Transverse colon (tissue), 4 donors: ENCODE measurements around a stretch of chrX.

DNA sequence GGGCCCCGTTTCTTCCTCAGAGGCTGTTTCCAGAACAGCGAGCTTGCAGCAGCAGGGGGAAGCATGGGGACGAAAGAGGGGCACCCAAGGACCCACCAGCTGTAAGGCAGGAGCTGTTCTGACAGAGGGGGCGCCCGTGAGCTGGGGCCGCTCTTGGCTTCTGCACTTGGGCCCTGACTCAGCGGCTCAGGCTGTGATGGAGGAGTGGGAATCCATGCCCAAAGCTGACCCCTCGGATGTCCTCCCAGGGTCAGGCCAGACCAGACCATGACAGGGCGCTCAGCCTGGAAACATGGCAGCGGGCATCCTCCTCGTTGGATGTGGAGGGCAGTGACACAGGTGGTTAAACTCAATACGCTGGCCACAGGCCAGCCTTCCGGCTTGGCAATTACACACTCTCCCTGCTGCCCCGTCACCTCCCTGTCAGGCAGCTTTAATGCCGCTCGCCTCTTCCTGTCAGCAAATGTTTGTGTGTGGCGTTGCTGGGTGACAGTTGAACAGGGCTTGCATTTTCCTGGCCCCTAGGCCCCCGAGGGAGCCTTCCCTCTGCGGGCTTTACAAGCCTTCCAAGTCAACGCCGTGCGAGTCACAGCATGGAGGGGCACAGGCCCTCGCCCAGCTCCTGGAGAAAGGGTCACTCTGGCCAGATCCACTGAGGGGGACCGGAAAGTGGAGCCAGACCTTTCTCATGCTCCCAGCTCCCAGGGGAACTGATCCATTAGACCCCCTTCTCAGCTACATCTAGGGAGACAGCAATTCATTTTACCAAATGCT lies 620.1 kb downstream of the BCOR start:
- PRO-cap, result no peak
- RAMPAGE, long total RNA, 4 experiments, result no peak in any of the 4 experiments

- PRO-cap, result no peak
- RAMPAGE, long total RNA, 4 experiments, result no peak in any of the 4 experiments
Observed at GRCh38 chrX:39687660-39688066, 410.1 kb downstream of the BCOR start.

DNA sequence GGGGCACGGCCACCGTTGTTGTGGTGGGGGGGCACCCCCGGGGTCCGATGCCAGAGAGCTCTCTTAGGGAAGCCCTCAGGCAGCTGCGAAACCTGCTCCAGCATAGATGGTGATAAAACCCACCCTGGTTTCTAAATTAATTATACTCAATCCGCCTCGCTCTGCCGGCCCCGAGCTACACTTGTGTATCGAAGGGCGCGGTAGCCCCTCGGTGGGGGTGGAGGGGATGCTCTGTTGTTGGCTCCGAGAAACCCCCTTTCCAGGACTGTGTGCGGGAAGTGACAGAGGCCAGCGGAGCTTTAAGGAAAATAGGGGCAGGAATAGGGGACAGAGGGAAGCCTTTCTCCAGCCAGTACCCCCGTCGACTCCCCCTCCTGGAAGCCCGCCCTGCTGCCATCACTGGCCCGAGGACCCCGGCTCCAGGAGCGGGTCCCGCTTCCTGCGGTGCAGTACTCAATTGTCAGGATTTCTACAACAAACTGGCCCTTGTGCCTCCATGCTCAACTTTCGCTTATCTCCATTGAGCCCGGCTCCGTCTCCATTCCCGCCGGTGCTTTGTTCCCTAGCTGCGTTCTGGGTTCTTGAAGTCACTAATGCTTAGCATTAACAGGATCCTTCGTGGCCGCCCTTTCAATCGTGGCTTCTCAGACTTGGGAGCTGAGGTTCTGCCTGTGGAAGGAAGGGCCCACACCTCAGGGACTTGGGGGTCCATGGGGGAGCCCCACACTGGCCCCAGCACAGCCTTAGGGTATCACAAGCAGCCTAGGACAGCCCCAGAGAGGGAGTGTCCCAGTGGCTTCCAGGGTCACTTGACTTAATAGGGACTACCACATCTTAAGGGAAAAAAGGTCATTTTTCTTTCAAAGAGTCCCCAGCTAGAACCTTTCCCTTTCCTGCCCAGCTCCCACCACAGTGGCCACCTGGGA lies 408.1 kb downstream of the BCOR start:
- PRO-cap, result no peak
- RAMPAGE, long total RNA, 4 experiments, result no peak in any of the 4 experiments

DNA sequence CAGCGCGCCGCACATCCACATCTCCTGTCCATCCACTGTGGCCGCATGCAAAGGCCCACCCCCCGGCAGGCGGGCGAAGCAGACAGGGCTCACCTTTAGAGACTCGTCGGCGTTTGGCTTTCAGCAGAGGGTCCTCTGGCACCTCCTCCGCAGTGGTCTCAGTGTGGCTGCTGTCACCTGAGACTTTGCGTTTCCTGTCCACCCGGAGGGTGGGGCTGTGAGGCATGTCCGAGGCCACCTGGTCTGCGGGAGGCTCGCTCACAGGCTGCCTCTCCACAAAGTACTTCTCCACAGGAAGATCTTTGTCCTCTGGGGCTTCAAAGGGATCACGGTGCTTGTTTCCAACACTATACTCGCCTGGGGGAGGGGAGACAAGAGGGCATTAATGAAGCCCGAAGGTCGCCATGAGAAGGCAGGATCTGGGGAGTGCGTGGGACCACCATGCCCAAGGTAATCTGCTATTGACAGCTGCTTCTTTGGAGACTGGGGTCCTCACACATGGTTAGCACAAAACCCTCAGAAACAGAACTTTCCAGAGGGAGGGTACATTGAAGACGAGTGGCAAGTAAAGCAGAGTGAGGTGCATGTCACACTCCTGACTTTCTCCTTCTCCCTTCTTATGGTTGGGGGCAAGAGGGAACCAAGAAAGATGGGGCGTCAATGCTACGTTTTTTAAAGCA lies 33.4 kb downstream of the BCOR start:
- PRO-cap, result no peak
- RAMPAGE, long total RNA, 4 experiments, result start-site peak on the minus strand in 2 of 4 experiments, centred at positions 252 to 259 of the sequence, 5 to 9 reads per replicate

GRCh38 chrX:40095589-40095905 lies 2.2 kb downstream of the BCOR start:
- PRO-cap, result no peak
- RAMPAGE, long total RNA, 4 experiments, result no peak in any of the 4 experiments

DNA sequence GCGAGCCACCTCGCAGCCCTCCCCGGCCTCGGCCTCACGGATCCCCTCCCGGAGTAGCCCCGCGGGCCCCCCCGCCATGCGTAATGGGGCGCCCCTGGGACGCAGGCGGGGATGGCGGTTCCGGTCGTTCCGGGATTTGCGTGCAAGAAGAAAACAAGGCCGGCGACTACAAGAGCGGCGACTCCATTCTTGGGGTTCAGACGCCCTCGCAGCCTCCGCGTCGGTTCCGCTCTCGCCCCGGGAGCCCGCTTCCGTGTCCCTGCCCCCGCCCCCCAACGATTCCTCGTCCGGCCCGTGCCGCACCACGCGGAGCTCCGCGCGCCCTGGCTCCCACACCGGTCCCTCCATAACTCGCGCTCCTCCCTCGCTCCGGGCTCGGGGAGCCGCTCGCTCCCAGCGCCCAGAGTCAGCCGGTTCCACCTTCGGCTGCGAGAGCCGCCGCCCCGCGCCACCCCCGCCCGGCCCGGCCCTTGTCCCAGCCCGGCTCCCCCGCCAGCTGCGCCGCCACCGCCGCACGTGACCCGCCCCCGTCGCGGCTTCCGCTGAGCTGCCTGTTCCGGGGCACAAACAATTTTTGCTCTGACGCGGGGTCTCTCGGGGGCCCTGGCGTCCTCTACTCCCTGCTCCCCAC lies 78.7 kb upstream of the BCOR start:
- PRO-cap, result bidirectional peak, plus-strand start at position 278 of the sequence, minus-strand start at position 228 of the sequence; bidirectional peak, plus-strand start outside the sequence, minus-strand start at position 408 of the sequence
- RAMPAGE, long total RNA, 4 experiments, result no peak in any of the 4 experiments

DNA sequence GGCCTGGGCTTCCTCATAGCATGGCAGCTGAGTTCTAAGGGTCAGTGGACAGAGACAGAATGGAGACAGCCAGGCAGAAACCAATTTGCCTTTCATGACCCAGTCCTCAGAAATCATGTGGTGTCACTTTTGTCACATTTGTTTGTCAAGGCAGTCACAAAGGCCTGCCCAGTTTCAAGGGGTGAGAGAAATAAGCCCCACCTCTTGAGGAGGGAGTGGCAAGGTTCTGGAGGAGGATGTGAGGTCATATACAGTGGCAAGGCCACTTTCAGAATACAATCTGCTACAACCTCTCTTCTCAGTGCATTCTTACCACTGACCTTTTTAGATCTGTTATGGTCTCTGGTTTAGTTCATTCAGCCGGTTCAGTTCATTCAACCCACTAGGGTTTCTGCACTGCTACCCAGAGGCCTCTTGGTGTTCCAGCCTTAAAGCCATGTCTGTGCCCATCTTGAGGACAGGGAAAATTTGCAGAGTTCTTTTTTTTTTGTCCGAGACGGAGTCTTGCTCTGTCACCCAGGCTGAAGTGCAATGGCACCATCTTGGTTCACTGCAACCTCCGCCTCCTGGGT lies 103.8 kb upstream of the BCOR start:
- PRO-cap, result no peak
- RAMPAGE, long total RNA, 4 experiments, result no peak in any of the 4 experiments

DNA sequence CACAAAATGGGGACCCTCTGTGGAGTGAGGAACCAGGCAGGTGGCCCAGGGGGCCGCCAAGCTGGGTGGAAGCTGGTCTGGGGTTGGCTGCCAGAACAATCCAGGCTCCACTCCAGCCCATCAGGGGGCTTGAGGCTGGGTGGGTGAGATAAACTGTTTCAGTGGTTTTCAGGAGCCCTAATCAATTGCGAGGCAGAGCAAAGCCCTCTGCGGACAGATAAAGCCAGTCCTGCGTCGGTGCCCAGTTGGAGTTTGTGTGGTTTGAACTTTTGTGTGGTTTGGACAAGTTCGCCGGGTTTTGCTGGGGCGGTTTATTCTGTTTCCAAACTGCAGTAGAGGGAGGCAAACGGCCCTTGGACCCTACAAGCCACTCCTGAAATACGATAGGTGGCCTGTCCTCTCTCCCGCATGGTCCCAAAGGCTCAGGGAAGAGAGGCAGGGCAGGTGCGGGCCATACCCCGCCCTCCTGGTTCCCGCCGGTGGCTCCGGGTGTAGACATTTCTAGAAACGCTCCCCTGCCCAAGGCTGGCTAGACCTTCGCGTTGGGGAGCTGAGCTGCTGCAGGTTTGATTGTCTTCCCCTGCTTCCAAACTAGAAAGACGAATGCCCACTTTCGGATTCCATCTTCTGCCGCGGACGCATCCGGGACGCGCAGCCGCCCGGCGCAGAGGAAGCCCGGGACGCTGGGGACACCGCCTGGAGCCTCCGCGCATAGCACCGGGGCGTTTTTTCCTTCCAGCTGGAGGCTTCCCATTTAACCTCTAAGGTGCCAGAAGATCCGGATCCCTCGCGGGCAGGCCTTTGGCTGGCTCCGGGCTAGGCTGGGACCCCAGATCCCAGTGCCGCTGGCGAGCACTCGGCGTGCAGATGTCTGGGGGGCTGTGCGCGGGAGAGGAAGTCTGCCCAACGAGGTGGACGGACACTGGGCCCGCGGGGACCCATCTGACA lies 169.0 kb upstream of the BCOR start:
- PRO-cap, result no peak
- RAMPAGE, long total RNA, 4 experiments, result no peak in any of the 4 experiments

DNA sequence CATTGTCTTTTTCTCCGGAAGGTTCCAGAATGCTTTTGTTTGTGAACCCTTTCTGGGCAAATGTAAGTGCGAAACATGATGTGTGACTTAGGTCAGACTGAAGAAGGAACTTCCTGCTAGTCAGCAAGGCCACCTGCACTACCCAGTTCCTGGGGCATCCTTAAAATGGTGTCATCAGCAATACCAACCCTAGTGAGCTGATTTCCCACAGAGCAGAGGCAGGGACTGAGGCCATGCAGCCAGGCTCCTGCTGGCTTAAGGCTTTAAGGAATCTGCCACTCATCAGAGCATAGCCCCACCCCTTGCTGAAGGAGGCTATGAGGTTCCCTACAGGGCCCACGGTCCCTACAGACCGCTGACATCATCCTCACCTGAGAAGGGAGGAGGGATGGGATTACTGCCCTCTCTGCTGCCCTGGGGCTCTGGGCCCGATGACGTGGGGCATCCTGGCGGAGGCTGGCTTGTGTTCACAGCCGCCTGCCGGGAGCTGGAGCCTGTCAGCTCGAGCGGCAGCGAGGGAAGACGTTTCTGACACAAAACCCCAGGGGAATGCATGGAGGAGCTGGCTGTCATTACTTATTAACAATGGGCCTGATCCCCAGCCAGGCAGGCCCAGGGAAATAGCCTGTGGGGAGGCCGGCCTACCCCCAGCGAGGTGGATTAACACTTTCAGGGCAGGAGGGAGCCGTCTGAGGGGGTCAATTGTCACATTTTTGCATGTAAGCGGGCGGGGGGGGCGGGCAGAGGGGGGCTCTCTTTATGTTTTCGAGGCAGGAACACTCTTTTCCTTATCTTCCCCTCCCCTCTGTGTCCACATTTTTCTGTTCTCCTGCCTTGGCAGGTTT lies 106.6 kb upstream of the ATP6AP2 start:
- PRO-cap, result no peak
- RAMPAGE, long total RNA, 4 experiments, result no peak in any of the 4 experiments

- PRO-cap, result no peak
- RAMPAGE, long total RNA, 4 experiments, result no peak in any of the 4 experiments
Observed at GRCh38 chrX:40543942-40544385, 36.8 kb upstream of the ATP6AP2 start.

DNA sequence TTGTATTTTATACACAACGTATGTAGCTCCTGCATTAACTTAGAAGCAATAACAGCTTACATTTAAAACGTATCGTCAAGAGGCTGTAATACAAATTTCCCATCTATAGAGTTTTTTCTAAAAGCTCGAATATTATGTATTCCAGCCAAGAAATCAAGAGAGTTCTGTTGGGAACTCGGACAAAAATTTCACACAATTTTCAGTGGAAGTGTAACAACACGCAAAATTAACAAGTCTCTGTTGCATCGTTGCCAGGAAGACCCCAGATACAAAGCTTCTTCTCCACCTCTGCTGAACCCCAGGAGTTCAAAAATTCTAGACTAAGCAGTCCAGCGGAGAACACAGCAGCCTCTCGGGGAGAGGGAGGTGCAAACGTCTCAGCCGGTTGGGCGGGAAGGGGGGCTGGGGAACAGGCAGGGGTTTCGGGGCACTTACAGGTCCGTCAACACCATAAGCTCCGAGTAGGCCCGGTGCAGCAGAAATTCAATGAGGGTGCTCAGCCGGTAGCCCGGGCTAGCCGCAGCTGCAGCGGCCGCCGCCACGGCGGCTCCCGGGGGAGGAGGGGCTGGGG lies 494 bp downstream of the MED14 start:
- PRO-cap, result unidirectional peak, plus-strand start at position 323 of the sequence
- RAMPAGE, long total RNA, 4 experiments, result start-site peak on the minus strand in 1 of 4 experiments, centred at position 516 of the sequence, 30 reads per replicate

DNA sequence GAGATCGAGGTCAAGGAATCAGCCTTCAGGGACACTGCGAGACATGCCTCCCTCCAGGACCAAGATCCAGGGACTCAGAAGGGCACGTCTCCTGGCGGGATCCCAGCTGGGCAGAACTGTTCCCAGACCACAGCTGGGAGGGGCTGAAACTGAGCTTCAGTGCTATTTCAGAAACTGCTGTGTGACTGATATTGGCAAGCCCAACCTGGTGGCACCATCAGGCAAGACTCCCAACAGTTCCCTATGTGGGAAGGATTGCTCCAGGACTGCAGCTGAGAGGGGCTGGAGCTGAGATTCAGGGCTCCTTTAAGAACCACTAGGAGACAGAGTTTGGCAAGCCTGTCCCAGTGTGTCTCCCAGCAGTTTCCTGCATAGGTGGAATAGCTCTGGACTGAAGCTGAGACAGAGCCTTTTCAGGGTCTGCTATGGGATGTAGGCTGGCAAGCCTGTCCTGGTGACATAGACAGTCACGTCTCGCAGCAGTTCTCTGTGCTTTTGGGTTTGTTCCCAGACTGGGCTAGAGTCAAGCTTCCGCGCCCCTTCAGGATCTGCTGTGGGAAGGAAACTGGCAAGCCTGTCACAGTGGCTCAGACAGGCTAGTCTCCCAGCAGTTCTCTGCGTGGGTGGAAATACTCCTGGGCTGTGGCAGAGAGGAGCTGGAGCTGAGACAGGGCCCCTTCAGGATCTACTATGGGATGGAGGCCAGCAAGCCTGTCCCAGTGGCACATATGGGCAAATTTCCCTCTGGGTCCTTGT lies 20.1 kb upstream of the MED14 start:
- PRO-cap, result no peak
- RAMPAGE, long total RNA, 4 experiments, result no peak in any of the 4 experiments

- PRO-cap, result no peak
- RAMPAGE, long total RNA, 4 experiments, result no peak in any of the 4 experiments
Observed at GRCh38 chrX:41026682-41027262, 58.5 kb upstream of the USP9X start.

DNA sequence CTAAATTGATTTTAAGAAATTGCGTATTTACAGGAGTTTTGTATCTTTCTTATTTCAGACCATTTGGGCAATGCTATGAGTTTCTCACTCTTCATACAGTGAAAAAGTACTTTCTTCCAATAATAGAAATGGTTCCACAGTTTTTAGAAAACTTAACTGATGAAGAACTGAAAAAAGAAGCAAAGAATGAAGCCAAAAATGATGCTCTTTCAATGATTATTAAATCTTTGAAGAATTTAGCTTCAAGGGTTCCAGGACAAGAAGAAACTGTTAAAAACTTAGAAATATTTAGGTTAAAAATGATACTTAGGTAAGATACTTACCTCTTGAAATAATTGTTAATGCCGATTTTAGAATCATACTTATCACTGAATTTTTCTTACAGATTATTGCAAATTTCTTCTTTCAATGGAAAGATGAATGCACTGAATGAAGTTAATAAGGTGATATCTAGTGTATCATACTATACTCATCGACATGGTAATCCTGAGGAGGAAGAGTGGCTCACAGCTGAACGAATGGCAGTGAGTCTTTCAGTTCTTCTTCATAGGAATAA lies 55.7 kb downstream of the USP9X start:
- PRO-cap, result no peak
- RAMPAGE, long total RNA, 4 experiments, result start-site peak on the plus strand in 1 of 4 experiments, centred at position 446 of the sequence, 49 reads per replicate

DNA sequence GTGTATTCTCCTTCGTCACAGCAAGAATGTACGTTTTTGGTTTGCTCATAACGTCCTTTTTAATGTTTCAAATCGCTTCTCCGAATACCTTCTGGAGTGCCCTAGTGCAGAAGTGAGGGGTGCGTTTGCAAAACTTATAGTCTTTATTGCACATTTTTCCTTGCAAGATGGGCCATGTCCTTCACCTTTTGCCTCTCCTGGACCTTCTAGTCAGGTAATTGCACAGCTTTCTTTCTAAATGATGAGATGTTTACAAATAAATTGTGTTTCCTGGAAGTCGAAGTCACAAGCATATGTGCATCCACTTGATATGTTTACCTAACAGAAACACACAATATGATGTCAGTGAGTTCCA lies 115.6 kb upstream of the DDX3X start:
- PRO-cap, result no peak
- RAMPAGE, long total RNA, 4 experiments, result no peak in any of the 4 experiments

DNA sequence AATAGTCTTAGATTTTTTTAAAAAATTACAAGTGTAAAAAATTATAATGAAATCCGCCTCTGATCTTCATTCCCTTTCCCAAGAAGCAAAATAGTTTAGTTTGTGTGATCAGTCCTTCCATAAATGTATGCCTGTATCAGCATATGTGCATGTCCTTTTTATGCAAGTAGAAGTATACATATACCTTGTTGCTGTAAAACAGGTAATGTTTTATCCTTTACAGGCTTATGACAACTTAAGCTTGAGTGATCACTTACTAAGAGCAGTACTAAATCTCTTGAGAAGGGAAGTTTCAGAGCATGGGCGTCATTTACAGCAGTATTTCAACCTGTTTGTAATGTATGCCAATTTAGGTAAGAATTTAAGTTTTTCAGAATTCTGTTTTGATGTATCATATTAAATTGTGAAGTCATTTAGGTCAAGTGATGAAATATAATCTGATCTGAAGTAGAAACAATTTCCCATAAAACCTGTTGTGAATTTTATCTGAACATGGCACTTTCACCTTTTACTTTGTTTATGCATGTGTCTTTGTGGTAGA lies 115.0 kb upstream of the DDX3X start:
- PRO-cap, result no peak
- RAMPAGE, long total RNA, 4 experiments, result no peak in any of the 4 experiments

- PRO-cap, result no peak
- RAMPAGE, long total RNA, 4 experiments, result no peak in any of the 4 experiments
Observed at GRCh38 chrX:41332114-41332323, 1.9 kb upstream of the DDX3X start.

GRCh38 chrX:41491503-41492082 lies 44.5 kb downstream of the NYX start:
- PRO-cap, result no peak
- RAMPAGE, long total RNA, 4 experiments, result no peak in any of the 4 experiments

DNA sequence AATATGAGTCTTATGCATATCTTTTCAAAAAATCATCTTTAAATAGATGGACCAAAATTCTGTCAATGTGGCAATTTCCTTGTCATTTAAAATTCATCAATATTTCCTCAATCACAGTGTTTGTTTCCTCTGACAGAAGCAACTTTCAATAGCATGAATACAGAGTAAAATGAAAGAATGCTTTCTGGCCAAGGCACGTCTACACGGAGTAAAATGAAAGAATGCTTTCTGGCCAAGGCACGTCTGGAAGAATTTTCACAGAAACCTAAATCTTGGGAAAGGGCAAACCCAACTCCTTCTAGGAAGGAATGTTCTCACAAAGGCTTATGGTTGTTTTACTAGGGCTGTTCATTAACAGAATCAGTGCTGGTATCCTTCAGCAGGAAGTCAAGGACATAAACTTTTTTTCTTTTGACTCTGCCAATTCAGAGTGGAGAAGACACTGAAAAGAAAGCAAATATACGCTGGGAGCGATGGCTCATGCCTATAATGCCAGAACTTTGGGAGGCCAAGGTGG lies 99.0 kb upstream of the GPR34 start:
- PRO-cap, result no peak
- RAMPAGE, long total RNA, 4 experiments, result no peak in any of the 4 experiments

- PRO-cap, result no peak
- RAMPAGE, long total RNA, 4 experiments, result no peak in any of the 4 experiments
Observed at GRCh38 chrX:43279229-43279942, 376.7 kb upstream of the MAOA start.